CD14-positive monocyte (primary cell): ENCODE results near the genes WFIKKN1 and STUB1.

DNA sequence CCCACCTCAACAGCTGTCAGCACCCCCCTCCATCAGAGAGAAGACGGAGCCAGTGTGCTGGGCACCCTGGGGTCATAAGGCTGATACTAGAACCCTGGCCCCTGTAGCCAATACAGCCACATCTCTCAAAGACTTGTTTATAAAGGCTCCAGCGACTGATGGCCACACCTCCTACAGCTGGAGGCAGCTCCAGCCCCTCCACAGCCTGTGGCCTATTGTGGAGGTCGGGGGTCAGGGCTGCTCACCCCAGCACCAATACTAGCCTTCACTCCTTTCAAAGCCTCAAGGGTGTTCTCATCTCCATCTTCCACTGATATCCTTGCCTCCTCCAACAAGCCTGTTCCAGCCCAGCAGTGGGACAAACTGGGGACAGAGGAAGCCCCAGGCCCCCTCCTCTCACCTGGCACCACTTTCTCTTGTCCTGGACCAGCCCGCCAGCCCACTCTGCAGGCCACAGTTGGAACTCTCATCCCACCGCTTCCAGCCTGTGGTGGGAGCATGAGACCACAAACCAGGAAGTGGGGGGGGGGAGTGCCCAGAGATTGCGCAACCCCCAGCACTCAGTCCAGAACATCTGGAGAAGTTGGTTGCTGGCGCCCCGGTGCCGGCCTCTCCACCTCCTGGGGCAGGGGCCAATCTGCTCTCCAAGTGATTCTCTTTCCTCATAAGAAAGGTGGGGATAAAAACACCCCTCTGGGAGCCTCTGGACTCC is 2.0 kb upstream of the MPG start:
- CAGE, long polyA plus RNA = no peak

- CAGE, long polyA plus RNA = no peak
Measured at GRCh38 chr16:88616-88934, 10.6 kb downstream of the MPG start.

- CAGE, long polyA plus RNA = no peak
Measured at GRCh38 chr16:273985-274632, 1.6 kb downstream of the RGS11 start.

DNA sequence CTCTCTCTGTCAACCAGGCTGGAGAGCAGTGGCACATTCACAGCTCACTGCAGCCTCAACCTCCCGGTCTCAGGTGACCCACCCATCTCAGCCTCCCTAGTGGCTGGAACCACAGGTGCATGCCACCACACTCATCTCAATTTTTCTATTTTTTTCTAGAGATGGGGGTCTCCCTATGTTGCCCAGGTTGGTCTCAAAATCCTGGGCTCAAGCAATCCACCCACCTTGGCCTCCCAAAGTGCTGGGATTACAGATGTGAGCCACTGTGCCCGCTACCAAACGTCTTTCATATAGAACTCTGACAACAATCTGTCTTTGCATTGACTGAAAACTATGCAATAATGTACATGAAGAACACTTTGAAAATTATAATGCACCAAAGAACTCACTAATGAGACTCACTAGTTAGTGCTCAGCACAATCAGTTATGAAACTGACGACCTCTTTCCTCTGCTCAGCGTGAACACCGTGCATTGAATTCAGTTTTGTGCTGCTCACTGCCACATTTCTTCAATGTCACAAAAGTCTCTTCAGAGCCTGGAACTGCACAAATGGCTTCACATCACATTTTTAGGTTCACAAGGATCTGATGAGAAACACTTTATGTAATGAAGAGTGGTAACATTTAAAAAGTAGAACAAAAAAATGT is 22.3 kb downstream of the AXIN1 start:
- CAGE, long polyA plus RNA = no peak

- CAGE, long polyA plus RNA = no peak
Measured at GRCh38 chr16:510320-510798, 17.2 kb upstream of the CAPN15 start.

- CAGE, long polyA plus RNA = no peak
Measured at GRCh38 chr16:528678-529806, 1.5 kb downstream of the CAPN15 start.

DNA sequence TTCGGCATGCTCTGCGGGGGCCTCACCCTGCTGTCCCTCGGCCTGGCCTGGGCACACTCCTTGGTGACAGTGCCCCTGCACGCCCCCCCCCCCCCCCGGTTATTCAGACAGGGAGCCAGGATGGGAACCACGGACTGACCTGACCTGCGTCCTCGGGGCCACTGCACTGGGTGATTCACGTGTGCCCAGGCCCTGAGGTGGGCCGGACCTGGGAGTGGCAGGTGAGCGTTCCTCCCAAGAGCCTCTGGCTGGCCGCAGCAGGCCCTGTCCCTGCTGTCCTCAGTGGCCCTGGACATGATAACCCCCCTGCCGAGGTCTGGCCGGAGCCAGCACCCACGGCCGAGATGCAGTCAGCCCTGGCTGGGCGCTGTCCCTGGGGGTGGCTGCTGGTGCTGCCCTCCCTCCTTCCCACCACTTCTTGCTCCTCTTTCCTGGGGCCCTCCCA is 8.4 kb downstream of the CAPN15 start:
- CAGE, long polyA plus RNA = no peak

DNA sequence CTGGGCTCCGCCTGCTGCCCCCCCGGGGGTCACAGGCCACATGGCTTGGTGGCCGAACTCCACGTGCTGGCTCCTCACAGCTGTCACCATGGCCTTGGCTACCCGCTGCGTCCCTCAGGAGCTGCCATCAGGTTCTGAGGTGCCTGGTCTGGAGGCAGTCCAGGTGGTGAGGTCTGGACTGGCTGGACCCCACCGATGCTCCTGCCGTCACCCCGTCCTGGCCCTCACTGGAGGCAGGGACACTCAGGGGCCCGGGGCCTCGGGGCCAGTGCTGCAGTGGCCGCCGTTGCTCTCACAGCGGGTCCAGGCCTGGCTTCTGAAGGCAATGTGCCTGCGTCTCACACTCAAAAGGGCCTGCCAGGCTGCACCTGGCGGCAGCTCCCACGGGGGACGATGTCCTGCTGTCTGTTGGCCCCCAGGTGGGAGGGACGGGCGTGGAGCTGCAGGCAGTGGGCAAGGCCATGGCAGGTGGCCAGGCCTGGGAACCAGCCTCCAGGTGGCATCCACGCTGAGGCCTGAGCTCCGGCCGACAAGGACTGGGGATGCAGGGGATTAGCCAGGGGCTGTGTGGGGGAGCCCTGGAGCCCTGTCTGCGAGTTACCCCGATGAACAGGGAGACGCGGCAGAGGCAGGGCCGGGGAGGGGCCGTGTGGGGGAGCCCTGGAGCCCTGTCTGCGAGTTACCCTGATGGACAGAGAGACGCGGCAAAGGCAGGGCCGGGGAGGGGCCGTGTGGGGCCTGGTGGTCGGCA is 13.4 kb downstream of the CAPN15 start:
- CAGE, long polyA plus RNA = no peak

DNA sequence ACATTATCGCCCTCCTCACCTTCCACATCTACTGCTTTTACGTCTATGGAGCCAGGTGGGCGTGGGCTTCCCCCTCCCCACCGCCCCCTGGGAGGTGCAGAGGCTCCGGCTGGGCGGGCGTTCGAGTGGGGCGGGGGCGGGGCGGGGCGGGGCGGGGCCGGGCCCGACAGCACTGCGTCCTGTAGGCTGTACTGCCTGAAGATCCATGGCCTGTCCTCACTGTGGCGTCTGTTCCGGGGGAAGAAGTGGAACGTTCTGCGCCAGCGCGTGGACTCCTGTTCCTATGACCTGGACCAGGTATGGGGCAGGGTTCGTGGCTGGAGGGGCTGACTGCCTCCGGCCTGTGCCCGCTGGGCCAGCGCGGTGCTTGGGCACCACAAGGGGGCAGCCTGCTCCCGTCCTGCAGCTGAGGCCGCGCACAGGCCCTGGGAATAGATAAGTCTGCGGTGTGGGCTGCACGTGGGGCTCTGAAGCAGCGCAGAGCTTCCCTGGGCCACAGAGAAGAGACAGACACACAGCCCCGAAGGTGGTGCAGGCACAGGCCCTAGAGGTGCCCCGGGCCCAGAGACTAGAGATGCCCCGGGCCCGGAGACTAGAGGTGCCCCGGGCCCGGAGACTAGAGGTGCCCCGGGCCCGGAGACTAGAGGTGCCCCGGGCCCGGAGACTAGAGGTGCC is 9.3 kb downstream of the PIGQ start:
- CAGE, long polyA plus RNA = no peak

GRCh38 chr16:630882-631459 is at the start of gene WFIKKN1:
TSS of gene WFIKKN1 (plus strand) at chr16:630985.
- CAGE, long polyA plus RNA = no peak

- CAGE, long polyA plus RNA = no peak
Measured at GRCh38 chr16:647053-647972, 1.9 kb upstream of the WDR90 start.

GRCh38 chr16:655406-656132 is 6.4 kb downstream of the WDR90 start:
- CAGE, long polyA plus RNA = no peak

GRCh38 chr16:679943-680931 is at the start of gene STUB1:
TSS of gene STUB1 (plus strand) at chr16:680410.
- CAGE, long polyA plus RNA = no peak

DNA sequence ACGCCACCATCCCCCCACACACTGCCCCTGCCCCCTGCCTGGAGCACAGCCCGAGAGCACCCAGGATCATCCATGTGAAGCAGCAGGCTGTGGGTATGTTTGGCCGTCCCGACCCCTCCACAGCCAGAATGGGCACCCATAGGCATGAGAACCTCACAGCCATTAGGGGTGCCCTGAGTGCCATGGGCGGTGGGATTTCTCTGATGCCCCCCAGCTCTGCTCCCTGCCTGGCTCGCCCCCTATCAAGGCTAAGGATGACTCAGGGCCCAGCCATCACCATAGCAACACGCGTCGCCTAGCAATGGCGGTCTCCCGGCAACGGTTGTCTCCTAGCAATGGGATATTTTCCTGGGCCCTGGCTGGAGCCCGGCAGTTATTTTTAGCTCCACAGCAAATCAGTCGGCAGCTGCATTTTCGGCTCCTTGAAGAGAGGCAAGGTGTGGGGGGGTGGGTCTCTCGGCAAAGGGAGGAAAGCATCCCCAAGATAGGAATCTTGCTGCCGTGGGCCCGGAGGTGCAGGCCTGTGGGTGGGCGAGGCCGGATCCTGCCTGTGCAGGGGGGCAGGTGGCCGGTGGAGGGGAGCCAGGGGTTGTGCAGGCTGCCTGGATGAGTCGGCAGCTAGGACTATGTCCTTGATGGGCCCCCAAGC is 4.0 kb upstream of the FBXL16 start:
- CAGE, long polyA plus RNA = no peak

- CAGE, long polyA plus RNA = no peak
Measured at GRCh38 chr16:712648-713263, 2.2 kb upstream of the METRN start.

DNA sequence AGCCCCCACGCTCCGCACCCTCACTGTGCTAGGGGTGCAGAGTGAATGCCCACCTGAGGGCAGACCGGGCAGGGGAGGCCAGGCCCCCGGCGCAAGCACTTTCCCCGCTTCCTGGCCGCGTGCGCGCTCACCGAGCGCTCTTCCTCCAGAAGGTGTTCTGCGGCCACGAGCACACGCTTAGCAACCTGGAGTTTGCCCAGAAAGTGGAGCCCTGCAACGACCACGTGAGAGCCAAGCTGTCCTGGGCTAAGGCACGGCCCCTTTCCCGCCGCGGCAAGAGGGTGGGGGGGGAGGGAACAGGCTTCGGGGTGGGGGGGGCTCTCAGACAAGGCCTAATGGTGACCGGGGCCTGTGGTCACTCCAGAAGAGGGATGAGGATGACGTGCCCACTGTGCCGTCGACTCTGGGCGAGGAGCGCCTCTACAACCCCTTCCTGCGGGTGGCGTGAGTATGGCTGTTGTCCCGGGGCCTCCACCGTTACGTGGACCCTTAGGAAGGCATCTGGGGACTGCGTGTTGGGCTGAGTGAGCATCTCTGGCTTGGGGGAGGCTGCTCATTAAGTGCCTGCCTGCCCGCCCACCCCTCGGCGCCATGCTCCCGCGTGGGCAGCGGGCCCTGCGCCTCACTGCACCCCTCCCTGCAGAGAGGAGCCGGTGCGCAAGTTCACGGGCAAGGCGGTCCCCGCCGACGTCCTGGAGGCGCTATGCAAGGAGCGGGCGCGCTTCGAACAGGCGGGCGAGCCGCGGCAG is 1.9 kb downstream of the HAGHL start:
- CAGE, long polyA plus RNA = no peak

GRCh38 chr16:785135-786472 is 2.6 kb downstream of the RPUSD1 start:
- CAGE, long polyA plus RNA = no peak

DNA sequence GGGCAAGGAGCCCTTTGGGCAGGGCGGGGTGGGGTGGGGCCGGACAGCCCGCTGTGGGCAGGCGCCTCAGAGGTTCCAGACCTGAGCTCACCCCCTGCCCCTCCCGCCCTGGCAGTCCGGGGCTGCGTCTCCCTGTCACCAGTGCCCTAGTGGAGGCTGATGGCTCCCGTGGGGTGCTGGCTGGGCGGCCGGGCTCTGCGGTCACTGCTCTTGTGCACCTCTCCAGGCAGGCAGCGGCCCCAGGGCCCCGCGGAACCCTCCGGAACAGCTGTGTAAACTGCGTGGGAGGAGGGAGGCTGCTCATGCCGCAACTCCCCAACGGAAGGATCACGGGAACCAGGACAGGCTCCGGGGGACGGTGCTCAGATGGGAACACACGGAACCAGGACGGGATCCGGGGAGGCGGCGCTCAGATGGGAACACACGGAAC is 73.8 kb upstream of the GNG13 start:
- CAGE, long polyA plus RNA = no peak

DNA sequence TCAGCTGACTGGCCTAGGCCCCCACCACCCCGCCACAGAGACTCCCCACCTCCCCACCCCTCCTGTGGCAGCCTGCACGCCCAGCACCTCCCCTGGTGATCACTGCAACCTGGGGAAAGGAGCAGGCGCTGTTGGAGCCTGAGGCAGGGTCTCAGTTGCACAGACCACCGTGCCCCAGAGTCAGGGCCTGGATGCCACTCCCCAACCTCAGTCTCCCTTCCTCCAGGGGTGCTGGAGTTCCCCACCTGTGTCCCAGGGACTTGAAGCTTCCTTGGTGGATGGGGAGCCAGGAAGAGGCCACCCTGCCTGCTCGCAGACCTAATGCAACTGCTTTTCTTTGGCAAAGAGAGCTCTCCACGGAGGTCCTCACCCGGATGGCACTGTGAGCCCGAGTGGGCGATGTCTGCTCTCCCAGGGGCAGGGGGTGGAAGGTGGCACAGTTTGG is 2.2 kb upstream of the SOX8 start:
- CAGE, long polyA plus RNA = no peak

DNA sequence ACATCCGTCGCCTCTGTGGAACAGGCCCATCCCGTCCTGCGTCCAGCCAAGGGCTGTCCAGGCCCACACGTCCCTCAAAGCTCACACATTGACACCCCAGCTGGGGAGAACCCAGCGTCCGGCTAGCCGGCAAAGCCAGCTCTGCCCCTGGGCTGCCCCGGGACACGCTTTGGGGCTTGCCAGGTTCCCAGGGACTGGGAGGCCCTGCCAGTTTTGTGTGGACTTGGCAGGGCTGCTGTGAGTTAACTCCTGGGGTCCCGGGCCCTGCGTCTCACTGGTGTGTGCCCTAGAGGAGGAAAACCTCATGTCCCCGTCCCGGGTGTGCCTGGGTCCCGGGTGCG is 6.3 kb downstream of the SOX8 start:
- CAGE, long polyA plus RNA = no peak